Measurements from ENCODE around the genes NMBR and ADAT2.

DNA sequence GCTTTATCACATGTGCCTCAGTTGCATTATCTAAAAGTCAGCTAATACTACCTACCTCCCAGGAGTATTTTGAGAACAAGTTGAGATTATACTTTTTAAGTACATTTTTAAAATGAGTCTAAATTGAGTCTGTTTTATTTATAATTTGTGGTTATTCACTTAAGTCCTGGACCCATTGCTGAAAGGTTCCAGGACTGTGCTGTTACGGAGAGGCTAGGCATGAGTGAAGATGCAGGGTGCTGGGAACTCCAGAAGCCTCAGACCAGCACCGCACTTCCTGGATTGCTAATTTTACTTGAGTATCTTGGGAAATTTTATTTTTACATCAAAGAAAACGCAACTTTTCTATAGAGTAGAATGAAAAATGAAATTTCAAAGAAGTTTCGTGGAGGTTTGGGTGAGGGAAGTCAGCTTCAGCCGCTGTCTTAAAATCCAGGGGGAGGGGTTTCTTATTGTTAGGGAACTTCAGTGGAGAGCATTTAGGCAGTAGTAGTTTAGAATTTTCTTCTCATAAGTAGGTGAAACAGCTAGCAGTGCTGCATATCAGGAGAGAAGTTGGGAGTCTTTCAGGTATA lies 41.4 kb downstream of the HECA start:
- PRO-cap = no peak
- RAMPAGE, long total RNA, 2 experiments = no peak in any of the 2 experiments

DNA sequence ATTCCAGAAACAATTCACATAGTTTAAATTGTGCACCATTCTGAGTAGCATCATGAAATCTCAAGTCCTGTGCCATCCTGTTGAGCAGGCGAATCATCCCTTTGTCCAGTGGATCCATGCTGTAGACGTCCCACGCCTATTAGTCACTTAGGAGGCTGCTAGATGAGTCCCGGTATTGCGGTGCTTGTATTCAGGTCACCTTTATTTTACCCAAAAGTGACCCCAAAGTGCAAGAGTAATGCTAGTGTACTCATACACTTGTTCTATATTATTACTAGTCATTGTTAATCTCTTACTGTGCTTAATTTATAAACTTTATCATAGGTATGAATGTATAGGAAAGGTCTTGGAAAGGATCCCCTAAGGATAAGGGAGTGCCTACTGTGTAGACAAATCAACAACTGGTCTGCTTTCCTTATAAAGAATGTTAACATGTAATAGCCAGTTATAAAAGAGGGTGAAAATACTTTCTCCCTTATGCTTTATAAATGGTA lies 46.5 kb downstream of the HECA start:
- PRO-cap = no peak
- RAMPAGE, long total RNA, 2 experiments = no peak in any of the 2 experiments

DNA sequence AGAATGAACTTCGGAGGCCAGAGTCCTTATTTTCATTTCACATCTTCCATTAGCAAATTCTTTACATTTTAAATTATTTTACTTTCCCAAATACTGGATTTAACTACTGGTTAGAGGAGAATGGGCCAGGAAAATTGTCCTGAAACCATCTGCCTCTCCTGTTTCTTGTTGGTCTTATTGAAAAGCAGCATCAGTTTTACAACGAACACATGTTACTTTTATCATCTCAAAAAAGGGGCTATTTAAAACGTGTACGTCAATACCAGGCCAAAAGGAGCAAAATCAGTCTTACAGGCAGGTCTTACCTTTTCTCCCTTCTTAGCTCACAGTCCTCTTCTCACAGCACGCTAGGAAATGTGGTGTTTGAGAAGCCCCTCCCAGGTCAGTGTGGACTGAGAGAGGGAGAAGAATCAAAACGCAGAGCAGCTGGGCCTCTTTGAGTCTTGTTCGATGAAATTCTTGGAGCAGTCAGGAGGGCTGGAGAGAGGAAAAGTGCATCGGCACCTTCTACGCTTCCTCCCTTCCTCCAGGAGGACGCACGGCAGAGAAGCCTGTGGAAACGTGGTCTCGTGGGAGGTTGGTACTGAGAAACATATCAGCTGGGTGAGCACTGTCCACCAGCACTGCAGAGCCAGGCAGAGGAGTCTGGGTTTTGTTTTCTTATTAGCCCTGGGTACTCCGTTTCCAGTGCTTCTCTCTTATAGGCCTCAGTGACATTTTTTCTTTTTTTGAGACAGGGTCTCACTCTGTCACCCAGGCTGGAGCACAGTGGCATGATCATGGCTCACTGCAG lies 52.8 kb downstream of the TXLNB start:
- PRO-cap = no peak
- RAMPAGE, long total RNA, 2 experiments = no peak in any of the 2 experiments

DNA sequence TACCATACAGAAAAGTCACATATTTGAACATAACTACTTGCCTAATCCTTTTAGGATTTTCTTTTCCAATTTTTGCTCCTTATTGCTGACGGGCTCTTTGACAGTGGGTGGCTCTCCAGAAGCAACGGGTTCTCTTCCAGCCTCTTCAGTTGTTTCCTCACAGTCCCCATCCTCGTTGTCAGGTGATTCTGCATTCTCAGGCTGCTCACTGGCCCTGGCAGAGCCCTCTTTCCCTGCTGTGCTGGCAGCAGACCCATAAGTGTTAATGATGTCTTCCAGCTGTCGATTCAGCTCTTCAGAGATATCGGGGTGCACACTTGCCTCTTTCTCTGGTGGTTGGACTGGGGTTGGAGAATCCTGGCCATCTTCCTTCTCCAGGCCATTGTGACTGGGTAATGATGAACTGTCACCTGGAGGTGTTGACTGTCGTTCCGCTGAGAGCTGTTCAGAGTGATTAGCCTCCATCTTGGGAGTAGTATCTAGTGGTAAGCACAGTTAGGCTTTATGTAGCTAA lies 3.3 kb downstream of the TXLNB start:
- PRO-cap = no peak
- RAMPAGE, long total RNA, 2 experiments = no peak in any of the 2 experiments

DNA sequence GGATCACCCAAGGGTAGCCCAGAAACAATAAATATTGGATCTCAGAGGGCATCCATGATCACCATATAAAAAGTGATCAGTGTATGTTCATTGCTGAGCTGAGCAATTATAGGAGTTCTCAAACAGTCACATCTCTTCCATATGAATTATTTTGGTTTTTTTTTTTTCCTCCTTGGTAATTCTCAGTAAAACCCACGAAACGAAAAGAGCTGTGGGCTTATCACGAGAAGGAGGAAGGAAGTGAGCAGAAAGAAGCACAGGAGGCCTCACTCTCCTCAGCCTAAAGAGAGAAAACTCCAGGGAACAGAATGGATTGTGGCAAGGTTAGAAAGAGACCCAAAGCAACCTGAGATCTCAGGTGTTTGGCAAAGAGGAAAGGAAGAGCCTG lies 67.7 kb upstream of the CITED2 start:
- PRO-cap = no peak
- RAMPAGE, long total RNA, 2 experiments = no peak in any of the 2 experiments

- PRO-cap = no peak
- RAMPAGE, long total RNA, 2 experiments = no peak in any of the 2 experiments
Measured at GRCh38 chr6:140537016-140537601, 1162.7 kb upstream of the CITED2 start.

- PRO-cap = no peak
- RAMPAGE, long total RNA, 2 experiments = no peak in any of the 2 experiments
Measured at GRCh38 chr6:140897224-140897810, 1235.4 kb upstream of the GJE1 start.

- PRO-cap = unidirectional peak, plus-strand start at chr6:142147273
- RAMPAGE, long total RNA, 2 experiments = start-site peak on the plus strand in 1 of 2 experiments, at chr6:142147259-142147270 at its widest, 111 reads per replicate
Measured at GRCh38 chr6:142146889-142147440, at the start of gene NMBR. Gene NMBR, minus strand, starts transcription at chr6:142147122.

DNA sequence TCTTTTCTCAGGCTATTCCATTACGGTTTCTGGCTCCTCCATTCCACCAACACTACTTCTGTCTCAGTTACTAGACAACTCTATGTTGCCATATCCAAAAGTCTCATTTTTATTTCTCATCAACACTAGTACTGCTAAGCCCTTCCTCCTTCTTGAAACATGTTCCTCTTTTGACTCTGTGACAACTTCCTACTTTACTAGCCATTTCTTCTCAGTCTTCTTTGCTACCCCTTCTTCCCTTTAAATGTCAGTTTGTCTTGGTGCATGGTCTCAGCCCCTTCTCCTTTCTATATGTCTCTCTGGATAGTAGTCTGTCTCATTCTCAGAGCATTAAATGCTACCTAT lies 7.1 kb upstream of the ADGRG6 start:
- PRO-cap = no peak
- RAMPAGE, long total RNA, 2 experiments = no peak in any of the 2 experiments

DNA sequence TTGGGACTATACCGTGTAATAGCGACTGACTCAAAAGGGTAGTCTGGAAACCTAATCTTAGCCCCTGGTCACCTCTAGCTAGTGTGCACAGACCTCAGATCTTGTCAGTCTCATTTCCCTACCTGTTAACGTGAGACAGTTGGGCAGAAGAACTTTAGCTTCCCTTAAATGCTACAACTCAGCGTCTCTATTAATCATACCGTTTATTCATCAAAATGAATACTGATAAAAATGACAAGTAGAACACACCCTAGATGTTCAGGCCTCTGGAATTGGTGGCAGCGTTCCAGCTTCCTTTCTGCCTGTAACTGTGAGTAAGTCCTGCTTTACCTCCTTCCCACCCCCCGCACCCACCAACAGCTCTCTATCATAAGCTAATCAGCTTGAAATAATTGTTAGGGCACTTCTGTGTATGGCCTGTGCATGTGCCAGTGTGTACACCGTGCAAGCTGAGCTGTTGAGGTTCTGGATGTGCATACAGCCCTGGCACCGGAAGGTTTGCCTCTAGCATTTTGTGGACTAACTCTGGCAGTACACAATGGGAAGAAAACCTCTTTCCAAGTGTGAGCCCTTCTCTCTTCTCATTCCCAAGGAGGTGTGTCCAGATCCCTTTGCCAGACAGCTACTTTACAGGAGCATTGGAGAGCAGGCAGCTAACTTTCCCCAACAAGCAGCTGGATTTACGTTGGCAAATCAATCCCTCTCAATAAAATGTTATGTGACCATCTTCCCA lies 1.0 kb upstream of the ADGRG6 start:
- PRO-cap = no peak
- RAMPAGE, long total RNA, 2 experiments = no peak in any of the 2 experiments

DNA sequence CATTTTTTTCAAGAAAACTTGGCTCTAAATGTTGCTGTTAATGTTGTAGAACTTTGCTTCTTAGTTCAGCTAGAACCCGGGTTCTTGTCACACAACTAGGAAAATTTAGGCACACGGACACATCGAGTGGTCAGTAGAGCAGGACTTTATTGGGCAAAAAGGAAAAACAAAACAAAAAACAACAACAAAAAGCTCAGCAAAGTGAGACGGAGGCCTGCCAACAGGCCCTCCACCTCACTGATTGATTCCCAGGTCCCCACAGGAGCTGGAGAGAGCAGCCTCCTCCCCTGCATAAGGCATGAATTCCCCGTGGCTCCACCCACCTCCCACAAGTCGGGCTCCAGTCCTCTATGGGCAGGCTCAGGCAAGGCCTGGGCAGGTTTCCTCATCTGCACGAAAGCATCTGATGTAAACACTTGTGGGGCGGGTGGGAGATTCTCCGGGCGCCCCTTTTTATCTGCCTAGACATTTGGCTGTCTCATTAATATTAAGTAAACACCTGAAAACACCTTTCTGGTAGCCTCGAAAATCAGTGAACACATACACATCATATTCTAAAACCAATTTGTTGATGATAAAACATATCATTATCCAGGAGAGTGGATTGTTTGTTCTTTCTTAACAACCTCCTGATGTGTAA lies 75.4 kb downstream of the ADGRG6 start:
- PRO-cap = no peak
- RAMPAGE, long total RNA, 2 experiments = no peak in any of the 2 experiments

GRCh38 chr6:142407714-142408478 lies 106.1 kb downstream of the ADGRG6 start:
- PRO-cap = no peak
- RAMPAGE, long total RNA, 2 experiments = no peak in any of the 2 experiments

DNA sequence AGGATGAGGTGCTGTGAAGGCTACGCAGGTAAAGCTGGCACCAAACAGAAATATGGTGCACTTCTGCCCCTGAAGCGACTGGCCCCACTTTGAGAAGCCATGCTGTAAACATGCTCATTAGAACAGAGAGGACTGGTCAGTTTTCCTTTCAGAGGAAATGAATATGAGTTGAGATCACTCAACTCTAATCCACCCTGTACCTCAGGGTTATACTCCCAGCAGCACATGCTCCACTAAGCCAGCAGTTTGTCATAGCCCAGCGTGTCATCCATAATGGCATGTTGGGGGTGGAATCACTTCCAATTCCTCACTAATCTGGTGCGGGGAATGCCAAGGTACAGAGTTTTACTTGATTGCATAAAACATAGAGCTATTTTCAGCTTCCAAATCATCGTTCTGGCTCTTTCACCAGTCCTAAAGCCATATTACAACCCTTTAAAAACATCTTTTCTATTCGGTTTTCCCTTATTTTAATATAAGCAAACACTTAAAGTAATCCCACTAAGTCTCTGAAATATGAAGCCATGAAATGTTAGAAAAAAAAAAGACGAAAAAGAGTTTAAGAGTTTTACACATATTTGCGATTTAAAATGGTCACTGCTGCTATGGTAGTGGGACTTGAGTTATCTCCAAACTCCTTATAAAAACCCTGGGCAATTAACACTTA lies 98.0 kb downstream of the HIVEP2 start:
- PRO-cap = no peak
- RAMPAGE, long total RNA, 2 experiments = no peak in any of the 2 experiments

DNA sequence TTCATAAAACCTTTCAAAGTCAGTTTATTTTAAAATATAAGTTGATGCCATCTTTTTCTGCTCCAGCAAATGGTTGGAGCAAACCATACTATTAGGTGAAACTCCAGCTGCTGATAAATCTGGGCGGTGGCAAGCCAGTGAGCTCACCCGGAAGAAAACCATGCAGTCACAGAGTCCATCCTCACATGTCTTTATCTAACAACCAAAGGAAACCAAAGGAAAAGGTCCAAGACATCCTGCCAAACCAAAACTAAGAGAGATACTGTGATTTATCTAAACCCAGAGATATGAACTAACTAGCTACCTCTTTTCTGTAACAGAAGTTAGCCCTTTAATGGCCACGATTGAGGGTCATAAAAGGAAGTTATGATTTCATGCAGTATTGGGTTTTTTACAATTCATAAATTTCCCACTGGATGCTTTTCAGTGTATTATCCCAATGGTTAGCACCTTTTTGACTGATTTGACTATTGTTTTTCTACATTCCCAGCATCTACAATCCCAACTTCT lies 72.5 kb downstream of the HIVEP2 start:
- PRO-cap = no peak
- RAMPAGE, long total RNA, 2 experiments = no peak in any of the 2 experiments

DNA sequence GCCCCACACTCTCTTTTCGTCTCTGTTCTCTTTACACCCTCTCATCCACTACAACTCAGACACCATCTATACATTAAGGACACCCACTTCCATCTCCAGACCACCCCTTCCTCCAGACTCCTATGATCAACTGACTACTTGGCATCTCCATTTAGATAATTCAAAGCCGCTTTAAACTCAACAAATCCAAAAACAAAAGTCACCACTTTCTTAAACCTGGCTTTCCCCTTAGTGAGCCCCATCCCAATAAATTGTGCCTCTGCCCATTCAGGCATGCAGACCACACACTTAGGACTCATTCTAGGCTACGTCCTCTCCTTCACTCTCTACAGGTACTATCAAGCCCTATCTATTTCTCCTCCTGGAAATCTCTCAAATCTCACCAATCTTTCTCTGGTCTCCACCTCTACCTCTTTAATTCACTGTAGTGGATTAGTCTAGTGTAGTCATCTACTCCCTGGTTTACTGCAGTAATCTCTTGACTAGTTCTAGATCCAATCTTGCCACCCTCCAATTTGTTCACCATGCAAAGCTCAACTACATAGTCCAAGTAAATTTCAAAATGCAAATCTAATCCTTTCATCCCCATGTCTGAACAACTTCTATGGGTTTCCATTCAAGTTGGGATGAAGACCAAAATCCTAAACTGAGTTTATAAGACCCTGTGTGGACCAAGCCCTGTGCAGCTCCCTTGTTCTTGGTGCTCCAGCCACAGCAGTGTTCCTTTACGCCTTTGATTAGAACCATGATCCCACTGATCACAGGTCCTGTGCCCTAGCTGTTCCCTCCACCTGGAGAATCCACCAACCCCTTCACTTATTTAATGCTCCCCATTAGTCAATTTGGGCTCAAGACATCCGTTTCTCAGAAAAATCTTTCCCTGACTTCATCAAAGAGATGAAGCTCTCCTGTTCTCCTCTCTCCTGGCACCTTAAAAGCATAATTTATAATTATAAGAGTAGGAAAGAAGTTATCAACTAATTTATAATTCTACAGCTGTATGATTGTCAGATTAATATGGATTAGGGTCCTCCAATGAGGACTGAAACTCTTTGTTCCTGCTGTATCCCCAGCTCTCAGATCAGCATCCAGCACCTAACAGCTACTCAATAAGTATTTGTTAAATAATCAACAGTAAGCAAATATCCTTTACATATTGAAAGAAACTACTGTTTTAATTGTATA lies 28.9 kb downstream of the HIVEP2 start:
- PRO-cap = no peak
- RAMPAGE, long total RNA, 2 experiments = no peak in any of the 2 experiments

DNA sequence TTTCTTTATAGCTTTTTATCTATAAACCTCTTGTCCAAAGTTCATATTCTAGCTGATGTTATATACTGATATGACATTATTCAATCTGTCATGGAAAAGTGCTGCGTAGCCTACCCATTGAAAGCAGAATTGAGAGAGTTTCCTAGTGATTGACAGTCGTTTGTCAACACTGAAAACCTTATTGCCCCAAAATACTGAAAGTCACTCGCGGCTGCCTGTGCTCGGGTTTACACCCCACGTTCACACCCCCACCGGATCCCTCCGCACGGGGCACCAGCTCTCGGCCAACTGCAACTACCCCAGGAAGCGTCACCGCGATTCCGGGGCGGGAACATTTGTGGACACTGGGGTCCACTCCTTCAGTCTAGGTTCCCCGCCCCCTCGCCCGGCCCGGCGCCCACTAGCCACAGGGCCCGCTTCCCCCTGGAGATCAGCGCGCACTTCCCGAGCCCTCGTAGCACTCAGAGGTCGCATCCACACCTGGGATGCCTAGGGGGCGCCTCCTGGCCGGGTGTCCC lies 528 bp upstream of the AIG1 start:
- PRO-cap = no peak
- RAMPAGE, long total RNA, 2 experiments = no peak in any of the 2 experiments

GRCh38 chr6:143165649-143166691 lies 105.3 kb downstream of the AIG1 start:
- PRO-cap = no peak
- RAMPAGE, long total RNA, 2 experiments = no peak in any of the 2 experiments

- PRO-cap = no peak
- RAMPAGE, long total RNA, 2 experiments = no peak in any of the 2 experiments
Measured at GRCh38 chr6:143181525-143181936, 120.8 kb downstream of the AIG1 start.

GRCh38 chr6:143194747-143195759 lies 134.4 kb downstream of the AIG1 start:
- PRO-cap = no peak
- RAMPAGE, long total RNA, 2 experiments = no peak in any of the 2 experiments

GRCh38 chr6:143450004-143451022 lies at the start of gene ADAT2:
Gene ADAT2, minus strand, starts transcription at chr6:143450695.
- PRO-cap = bidirectional peak, plus-strand start at chr6:143450929, minus-strand start at chr6:143450669
- RAMPAGE, long total RNA, 2 experiments = start-site peak on the plus strand in 2 of 2 experiments, at chr6:143450781-143450917 at its widest, 60 to 176 reads per replicate; start-site peak on the minus strand in 2 of 2 experiments, at chr6:143450671-143450699 at its widest, 139 to 256 reads per replicate